ENCODE measurements around the genes ERAS, MAGIX, PRICKLE3 and CCDC22.

DNA sequence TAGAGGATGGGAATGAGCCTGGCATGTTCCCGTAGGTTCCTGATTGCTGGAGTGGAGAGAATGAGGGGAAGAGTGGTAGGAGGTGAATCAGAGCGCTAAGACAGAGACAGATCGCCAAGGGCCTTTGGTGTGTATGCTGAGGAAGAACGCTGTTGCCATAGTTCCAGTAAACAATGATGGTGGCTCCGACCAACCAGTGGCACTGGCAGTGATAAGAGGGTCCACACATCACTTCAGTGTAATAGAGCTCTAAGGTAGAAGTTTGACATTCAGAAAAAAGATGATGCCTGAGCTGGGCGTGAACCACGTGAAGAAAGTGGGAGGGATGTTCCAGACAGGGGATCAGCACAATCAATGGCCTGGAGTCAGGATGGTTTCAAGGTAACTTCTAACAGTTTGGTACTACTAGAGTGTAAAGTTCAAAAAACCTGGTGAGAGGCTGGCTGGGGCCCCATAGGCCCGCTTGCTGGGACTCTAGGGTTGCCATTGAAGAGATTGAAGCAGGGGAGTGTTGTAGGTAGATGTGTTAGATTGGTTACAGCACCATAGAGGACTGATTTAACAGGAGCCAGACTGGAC lies 1.1 kb downstream of the TBC1D25 start:
- RRBS: no CpG with 5 or more reads among the region's 8 CpGs

GRCh38 chrX:48578648-48579630 lies 4.7 kb downstream of the RBM3 start:
- RRBS: no CpG with 5 or more reads among the region's 4 CpGs

- RRBS: no CpG with 5 or more reads among the region's 3 CpGs
Measured at GRCh38 chrX:48617912-48618360, 20.6 kb downstream of the WDR13 start.

DNA sequence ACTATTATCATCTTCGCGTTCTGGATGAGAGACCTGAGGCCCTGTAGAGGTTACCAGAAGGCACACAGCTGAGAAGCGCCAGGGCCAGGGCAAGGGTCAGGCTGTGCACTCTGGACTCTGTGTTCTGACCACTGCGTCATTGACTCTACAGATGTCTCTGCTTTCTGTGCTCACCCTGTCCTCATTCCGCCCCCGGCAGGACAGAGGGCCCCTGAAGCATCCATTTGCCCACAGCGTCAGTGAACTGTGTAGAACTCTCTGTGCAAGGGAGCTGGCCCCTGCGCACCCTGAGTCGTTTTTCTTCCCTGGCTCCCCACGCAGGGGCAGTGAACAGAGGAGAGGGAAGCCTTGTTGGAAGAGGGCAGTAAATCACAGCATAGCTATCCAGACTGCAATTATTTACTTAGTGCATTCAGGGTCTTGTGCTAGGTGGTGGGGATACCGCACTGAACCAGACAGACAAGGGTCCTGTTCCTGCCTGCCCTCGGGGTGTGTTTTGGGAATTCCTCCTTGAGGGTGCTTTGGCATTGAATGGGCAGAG lies 6.0 kb upstream of the WAS start:
- RRBS: no CpG with 5 or more reads among the region's 12 CpGs

DNA sequence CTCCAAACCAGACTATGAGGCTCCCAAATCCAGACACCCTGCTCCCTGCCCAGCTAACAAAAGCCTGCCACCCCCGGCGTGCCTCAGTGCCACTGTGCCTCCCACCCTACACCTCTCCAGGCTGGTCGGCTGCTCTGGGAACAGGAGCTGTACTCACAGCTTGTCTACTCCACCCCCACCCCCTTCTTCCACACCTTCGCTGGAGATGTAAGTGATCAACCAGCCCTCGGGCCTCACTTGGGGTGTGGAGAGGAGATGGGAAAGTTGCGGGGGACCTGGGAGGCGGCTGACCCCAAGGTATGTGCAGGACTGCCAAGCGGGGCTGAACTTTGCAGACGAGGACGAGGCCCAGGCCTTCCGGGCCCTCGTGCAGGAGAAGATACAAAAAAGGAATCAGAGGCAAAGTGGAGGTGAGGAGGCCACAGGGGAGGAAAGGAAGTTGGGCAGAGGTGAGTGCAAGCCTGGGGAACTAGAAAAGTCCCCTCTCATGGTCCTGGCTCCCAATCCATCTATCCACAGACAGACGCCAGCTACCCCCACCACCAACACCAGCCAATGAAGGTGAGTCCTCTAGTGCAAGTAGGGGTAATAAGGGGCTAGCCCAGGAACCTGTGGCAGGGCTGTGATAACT lies 1.9 kb downstream of the WAS start:
- RRBS: no CpG with 5 or more reads among the region's 13 CpGs

DNA sequence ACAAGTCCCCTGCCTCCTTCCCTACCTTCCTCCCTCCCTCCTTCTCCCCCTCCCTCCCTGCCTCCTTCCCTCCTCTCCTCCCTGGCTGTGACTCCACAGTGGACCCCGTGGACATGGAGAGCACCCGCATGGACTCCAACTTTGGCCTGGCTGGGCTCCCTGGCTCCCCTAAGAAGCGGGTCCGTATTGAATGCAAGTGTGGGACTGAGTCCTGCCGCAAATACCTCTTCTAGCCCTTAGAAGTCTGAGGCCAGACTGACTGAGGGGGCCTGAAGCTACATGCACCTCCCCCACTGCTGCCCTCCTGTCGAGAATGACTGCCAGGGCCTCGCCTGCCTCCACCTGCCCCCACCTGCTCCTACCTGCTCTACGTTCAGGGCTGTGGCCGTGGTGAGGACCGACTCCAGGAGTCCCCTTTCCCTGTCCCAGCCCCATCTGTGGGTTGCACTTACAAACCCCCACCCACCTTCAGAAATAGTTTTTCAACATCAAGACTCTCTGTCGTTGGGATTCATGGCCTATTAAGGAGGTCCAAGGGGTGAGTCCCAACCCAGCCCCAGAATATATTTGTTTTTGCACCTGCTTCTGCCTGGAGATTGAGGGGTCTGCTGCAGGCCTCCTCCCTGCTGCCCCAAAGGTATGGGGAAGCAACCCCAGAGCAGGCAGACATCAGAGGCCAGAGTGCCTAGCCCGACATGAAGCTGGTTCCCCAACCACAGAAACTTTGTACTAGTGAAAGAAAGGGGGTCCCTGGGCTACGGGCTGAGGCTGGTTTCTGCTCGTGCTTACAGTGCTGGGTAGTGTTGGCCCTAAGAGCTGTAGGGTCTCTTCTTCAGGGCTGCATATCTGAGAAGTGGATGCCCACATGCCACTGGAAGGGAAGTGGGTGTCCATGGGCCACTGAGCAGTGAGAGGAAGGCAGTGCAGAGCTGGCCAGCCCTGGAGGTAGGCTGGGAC lies 11.1 kb downstream of the SUV39H1 start:
- RRBS: no CpG with 5 or more reads among the region's 14 CpGs

GRCh38 chrX:48736297-48736879 lies 25.2 kb upstream of the GLOD5 start:
- RRBS: no CpG with 5 or more reads among the region's 2 CpGs

DNA sequence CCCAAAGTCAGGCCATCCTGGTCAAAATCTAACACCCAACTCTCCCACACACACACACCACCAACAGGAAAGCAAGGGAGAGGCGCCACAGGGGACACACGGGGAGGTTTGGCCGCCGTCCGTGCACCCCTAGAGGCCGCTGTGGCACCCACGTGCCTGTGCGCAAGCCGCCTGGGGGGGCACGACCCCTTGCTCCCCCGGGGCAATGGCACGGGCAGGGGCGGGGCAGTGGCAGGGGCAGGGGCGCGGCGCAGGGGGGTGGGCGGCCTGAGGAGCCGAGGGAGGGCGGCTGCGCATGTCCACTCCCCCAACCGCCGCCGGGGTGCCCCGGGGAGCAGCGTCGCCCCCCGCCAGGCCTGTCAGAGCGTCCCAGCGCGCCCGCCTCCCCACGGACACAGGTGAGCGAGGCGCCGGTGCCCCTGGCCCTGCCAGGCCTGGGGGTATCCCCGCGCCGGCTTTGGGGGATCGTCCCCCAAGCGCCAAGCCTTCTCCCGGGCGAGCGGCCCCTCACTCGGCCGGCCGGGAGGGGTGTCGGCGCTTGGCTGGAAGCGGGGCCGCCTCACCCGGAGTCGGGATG lies at the start of gene ERAS:
Gene ERAS, plus strand, starts transcription at position 362 of the 577 bp plus-strand sequence.
- RRBS: 16% methylated on average over 21 of the region's 52 CpGs

DNA sequence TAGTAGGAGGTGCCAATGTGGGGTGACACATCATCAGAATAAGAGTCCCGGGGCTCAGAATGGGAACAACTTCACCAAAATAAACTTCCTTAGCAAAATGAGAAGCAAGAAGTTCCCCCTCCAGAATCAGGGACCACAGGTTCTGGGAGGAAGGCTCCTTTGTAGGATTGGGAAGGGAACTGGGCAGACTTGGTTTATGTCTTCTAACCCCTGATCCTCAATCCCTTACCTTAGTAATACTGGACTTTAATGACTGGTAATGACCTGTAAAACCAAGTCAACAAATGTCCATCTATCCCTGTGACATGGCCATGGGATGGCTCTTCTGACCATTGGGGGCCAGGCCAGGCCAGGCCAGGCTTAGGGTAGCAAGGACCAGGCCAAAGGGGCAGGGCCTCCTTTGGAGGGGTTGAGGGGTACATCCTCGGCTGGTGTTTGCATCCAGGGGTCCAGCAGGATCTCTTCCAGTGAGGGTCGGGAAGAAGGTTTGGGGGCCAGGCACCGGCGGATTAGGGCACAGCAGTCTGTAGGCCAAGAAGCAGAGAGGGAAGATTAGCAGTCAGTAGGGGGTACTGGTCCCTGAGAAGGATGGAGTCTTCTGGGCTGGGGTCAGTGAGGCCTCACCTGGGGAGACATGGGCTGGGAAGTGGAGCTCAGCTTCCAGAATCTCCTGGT lies 2.5 kb upstream of the SLC35A2 start:
- RRBS: no CpG with 5 or more reads among the region's 5 CpGs

- RRBS: no CpG with 5 or more reads among the region's 11 CpGs
Measured at GRCh38 chrX:48914446-48915309, 3.2 kb upstream of the SLC35A2 start.

DNA sequence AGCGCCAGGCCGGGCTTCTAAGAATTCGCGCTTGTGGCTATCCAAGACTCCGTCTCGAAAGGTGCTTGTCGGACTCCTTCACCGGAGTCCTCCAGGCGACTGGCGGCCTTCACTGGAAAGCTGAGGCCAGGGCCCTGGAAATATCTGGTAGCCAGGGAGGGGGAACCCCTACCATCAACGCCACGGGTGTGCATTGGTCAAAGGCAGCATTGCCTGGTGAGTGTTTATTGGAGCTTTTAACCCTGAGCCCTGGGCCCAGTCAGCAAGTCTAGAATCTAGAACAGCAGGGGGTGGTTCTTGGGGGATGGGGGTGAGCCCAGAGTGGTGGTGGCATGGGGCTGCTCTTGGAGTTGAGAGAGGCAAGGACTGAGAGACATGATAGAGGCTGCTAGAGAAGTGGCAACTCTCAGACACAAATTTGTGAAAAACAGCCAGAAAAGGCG lies 629 bp upstream of the PIM2 start:
- RRBS: 3% methylated on average over 7 of the region's 13 CpGs

- RRBS: no CpG with 5 or more reads among the region's 5 CpGs
Measured at GRCh38 chrX:48937539-48938058, 18.8 kb upstream of the PIM2 start.

DNA sequence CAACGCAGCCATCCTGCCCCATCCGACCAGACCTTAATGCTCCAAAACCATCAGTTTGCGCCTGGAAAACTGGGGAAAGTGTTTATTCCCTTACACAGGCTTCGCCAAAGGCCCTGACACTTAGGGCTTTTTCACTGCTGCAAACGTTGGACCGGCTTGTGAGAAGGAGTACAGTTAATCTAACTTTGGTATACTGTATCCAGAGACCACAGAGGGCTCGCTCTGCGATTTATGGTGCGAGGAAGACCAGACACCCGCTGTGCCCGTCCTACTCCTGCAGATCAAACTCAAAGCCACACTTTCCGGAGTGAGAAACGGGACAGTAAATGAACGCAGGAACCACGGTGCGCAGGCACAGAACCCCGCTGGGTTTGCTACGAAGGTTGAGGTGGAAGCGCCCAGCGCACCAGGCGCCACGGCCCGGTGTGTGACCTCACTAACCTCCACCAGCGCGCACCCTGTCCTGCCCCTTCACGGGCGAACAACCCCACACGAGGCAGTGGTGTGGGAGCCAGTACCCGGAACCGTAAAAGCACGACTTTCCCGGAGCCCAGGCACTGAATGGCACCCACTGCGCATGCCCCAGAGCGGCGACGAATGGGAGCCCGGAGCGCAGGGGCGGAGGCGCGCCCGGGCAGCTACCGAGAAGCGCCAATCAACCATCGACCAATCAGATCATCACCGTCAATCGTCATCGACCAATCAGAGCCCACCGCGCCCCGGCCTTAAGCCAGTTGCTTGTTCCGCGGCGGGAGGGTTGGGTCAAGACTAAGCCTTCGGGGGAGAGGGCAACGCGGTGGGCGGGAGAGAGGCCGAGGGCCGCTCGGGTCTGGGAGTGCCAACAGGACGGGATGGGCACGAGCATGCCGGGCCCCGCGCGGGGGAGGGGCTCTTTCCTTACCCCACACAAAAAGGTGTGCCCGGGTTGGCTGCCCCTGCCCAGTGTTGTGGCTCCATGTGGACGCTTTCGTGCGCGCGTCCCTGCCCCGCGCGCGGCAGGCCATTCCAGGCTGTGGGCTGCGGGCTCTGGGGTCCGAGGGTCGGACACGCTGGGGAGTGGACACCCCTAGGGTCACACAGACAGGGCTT lies 21.3 kb upstream of the WDR45 start:
- RRBS: 3% methylated on average over 20 of the region's 81 CpGs

DNA sequence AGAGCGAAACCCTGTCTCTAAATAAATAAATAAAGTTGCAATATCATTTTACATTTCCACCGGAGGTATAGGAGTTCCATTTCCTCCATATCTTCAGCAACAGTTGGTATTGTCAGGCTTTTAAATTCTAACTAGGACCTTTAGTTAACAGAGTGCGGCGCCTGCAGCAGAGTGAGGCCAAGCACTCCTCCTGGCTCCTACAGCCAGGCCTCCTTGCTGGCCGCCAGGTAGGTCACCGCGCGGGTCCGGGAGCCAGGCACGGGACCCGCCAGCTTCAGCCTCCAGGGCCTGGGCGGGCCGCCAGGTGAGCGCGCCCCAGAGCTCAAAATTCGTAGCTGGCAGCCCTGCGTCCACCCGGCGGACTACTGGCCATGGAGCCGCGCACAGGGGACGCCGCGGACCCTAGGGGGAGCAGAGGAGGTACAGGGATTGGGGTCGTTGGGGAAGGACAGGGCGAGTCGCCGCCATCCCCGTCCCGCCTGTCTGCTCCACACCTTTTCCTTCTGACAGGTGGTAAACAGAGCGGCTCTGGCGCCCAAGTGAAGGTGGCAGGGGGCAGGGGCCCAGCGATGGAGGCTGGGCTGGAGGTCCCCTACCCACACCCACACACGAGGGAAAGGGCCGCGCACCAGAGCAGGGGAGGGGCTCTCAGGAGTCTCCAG lies at the start of gene MAGIX:
Gene MAGIX, plus strand, starts transcription at position 240 of the 662 bp plus-strand sequence.
- RRBS: no CpG with 5 or more reads among the region's 36 CpGs

DNA sequence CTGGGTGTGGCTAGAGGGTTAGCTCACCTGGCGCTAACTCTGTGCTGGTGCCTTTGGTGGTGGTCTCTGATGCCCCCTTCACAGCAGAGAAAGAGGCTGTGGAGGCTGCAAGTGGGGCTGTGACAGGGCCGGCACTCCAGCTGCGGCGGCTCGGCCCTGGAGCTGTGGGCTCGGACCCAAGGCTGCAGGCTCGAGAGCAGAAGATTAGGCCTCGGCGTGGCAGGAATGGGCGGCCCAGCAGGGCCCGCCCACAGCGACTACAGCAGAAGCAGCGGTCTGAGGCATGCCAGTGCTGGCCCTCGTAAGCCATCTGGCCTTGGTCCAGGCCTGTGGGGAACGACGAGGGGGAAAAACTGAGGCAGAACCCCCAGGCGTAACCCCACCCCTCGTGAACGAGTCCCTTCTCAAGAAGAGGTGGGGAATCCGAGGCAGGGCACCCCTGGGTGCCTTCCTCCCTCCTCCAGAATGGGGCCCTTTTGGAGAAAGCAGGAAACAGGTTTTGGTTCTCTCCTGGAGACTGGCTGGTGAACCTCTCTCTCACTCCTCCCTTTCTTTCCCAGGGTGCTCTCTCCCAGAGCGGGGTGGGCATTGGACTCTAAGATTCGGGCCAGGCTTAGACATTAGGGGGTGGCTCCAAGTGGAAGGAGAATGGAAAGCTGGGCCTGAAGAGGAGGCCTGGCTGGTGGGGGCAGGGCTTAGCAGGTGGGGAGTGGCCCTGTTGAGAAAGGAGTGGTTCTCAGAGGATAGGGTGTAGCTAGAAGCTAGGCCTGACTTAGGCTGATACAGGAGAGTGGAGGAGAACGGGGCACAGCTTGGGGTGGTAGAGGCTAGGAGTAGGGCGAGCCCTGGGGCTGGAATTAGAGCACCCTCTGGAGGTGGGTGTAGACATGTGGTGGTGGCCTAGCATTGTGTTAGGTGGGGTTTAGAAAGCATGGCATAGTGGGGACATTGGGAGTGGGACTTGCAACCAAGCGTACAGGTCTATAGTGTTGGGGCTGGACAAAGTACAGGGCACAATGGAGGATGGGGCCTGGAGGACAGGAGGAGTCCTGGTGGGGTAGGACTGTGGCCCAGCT lies 5.5 kb downstream of the PLP2 start:
- RRBS: no CpG with 5 or more reads among the region's 25 CpGs

DNA sequence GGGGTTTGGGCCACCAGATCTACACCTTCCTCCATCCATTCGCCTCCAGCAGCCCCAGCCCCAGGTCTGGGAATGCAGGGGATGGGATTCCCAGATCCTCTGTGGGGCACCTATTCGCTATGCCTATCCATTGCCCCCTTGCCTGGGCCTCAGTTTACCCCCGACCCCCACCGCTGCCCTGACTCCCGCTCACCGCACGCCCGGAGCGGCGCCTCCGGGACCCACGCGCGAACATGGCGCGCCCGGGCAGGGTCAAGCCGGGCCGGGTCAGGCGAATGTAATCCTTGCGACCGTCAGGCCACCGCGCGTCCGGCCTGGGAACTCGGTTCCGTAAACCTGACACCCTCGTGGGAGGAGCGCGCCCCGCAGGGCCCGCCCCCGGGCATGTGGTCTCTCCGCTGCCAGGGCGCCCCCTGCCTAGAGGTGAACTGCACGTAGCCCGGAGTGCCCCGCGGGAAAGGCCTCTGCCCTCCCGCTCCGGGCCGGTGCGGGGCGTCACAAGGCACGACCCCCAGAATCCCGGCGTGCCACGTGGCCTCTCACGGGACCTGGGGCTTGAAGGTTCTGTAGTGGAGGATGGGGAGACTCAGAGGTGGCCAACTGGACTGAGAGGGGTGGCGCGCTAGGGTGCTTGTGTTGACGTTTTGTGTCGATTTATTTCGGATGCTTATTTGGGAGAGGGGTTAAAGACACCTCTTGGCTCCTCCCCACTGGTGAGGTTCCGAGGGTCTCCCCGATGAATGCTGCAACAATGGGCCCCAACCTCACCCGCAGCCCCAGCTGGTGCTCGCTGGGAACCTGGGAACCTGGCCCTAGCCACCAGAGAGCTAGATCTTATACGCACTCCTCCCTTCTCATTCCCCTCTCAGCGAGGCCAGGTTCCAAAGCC lies at the start of gene PRICKLE3:
Gene PRICKLE3, minus strand, starts transcription at position 311 of the 889 bp plus-strand sequence.
- RRBS: 3% methylated on average over 24 of the region's 61 CpGs

GRCh38 chrX:49227000-49227349 lies 6.2 kb downstream of the CACNA1F start:
- RRBS: no CpG with 5 or more reads among the region's 6 CpGs

GRCh38 chrX:49235207-49235853 lies at the start of gene CCDC22:
CCDC22 (plus strand) TSS chrX:49235470.
- RRBS: 2% methylated on average over 13 of the region's 32 CpGs

- RRBS: no CpG with 5 or more reads among the region's 17 CpGs
Measured at GRCh38 chrX:49248170-49248605, 12.9 kb downstream of the CCDC22 start.

DNA sequence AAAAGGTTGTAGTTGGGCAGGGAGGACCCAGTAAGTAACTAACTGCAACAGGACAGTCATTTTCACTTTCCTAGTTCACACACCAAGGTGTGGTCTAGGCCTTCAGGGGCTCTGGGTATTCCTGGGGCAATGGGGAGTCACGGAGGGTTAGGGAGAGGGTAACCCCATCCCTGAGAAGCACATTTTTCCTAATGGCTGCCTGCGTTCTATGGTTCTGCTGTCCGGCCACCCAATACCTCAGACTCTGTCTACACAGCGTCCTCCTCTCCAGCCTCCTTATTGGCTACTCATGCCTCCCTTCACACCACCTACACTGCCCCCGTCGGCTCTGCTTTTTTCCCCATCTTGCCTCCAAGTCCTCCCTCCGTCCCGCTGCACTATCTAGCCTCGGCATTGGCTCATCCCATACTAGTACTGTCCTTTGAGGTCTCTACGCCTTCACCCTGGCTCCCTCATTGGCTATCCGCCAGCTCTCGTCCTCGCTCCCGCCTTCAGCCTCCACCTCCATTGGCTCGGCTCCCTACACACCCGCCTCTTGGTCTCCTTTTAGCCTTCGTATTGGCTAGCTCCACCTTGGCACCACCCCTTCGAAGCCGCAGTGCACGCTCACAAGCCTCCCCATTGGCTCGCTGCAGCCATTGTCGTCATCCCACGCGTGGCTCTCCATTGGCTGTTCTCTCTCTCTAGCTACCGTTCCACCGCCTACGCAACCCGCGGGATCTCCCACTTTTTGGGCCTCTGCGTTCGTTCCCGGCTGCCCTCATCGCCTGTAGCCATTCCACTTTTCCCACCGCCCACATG lies 674 bp upstream of the PPP1R3F start:
- RRBS: no CpG with 5 or more reads among the region's 34 CpGs